SJCRH30 (cell line): ENCODE data around the genes ACOX2 and FAM3D.

- RAMPAGE, long total RNA = no peak
These were observed 51.7 kb upstream of the FLNB start for GRCh38 chr3:57956518-57956870.

GRCh38 chr3:57959644-57960639 is 48.3 kb upstream of the FLNB start:
- RAMPAGE, long total RNA = no peak

DNA sequence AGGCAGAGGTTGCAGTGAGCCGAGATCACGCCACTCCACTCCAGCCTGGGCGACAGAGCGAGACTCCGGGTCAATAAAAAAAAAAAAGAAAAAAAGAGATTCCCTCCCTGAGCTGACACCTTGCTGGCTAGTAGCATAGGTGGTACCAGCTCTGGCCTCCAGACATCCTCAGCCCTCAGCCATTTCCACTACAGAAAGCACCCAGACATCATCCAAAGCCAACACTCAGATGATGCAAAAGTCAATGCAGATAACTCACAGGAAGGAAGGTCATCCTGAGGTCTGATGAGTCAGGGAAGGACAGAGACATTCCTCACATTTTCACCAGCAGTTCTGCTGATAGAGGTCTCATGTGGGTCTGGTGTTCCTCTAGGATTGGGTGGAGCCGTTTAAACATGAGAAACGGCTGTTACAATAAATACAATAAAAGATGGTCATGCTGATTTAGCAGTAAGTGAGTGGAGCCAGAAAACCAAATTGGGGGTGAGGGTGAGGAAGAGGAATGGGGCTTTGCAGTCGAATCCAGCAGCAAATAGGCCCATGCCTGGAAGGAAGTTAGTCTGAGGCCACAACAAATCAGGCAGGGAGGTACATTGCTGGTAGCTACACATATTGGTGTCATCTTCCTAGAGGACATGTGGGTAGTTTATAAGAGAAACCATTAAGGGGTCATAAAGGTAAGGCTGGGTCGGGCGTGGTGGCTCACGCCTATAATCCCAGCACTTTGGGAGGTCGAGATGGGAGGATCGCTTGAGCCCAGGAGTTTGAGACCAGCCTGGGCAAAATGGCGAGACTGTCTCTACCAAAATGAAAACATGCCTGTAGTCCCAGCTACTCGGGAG is 33.3 kb upstream of the FLNB start:
- RAMPAGE, long total RNA = no peak

DNA sequence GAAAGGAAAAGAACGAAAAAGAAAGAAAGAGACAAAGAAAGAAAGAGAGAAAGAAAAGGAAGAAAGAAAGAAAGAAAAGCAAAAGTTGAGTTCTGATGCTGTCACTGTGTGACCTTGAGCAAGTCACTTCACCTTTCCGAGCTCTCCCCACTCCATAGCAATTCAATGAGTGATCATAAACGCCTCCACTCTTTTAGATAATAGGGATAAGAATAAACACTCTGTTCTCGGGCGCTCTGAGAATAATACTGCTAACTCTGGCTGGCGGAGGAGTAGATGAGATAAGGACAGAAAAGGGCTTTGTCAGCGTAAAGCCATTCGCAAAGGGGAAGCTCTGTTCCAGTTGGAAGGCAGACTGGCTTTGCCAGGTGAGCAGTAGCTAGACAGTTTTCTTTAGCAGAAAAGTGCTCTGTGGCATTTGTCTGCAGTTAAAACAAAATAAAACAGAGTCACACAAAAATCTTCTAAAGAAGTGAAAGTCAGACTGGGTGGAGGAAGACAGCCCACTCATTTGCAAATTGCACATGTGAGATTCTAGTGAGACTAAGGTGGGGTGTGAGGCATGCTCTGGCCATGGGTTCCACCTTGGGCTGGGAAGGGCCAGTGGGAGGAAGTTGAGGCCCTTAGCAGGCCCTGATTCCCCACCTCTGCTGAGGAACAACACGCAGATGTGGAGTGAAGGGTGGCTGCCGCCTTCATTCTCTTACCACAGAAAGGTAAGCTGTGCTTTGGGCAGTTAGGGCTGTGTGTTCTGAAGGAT is 9.5 kb upstream of the FLNB start:
- RAMPAGE, long total RNA = no peak

DNA sequence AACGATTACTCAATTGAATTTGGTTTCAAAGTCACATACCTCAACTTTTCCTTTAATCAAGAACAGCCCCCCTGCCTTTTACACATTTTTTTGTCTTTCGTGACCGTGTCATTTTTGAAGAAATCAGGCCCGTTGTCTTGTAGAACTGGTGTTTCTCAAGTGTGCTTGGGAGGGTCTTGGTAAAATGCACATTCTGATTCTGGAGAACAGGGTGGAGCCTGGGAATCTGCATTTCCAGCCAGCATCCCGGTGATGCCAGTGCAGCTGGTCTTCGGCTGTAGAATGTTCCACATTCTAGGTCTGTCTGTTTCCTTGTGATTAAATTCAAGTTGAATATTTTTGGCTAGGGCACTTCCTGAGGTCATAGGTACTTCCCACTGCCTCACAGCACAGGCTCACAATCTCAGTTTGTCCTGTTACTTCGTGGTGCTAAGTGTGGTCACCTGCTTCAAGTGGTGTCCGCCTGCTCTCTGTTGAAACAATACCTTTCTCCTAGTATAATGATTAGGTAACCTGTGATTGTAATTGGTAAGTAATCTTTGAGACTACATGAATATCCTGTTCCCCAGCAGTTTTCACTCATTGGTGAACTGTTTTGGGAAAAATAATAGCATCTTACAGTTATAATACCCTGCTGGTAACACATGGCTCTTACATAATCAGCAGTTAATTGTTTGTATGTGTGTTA is 40.1 kb downstream of the FLNB start:
- RAMPAGE, long total RNA = no peak

GRCh38 chr3:58111438-58112248 is 99.1 kb downstream of the DNASE1L3 start:
- RAMPAGE, long total RNA = no peak

DNA sequence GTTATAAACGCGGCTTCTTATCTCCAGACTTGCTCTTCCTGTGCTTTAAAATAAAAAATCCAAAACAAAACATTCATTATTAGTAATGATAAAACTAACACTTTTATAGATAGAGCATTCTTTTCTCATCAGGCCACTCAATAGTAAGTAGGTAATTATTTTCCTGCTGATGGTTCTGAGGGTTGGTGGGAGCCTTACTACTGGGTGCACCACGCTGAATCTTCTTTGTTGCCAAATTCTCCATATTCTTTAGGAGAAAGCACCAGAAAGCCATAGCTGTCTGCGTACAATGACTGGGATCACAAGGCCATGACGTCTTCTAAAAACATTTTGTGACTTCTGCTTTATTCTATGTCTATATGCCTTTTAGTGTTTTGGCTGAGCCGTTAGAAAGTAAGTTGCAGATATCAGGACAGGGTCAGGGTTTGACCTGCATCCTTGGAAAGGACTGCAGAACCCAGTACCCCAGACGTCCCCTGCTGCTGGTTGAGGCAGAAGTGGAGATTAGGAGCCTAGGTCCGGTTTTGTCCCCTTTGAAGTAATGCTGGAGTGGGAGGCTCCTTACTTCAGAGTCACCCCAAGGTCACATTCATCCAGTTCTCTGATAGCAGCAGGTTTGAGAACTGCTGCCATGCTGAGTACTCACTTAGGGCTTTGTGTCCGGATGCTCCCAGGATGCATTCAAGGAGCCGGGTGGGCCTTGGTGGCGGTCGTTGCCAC is 95.6 kb downstream of the DNASE1L3 start:
- RAMPAGE, long total RNA = no peak

GRCh38 chr3:58173220-58174048 is 37.3 kb downstream of the DNASE1L3 start:
- RAMPAGE, long total RNA = no peak

DNA sequence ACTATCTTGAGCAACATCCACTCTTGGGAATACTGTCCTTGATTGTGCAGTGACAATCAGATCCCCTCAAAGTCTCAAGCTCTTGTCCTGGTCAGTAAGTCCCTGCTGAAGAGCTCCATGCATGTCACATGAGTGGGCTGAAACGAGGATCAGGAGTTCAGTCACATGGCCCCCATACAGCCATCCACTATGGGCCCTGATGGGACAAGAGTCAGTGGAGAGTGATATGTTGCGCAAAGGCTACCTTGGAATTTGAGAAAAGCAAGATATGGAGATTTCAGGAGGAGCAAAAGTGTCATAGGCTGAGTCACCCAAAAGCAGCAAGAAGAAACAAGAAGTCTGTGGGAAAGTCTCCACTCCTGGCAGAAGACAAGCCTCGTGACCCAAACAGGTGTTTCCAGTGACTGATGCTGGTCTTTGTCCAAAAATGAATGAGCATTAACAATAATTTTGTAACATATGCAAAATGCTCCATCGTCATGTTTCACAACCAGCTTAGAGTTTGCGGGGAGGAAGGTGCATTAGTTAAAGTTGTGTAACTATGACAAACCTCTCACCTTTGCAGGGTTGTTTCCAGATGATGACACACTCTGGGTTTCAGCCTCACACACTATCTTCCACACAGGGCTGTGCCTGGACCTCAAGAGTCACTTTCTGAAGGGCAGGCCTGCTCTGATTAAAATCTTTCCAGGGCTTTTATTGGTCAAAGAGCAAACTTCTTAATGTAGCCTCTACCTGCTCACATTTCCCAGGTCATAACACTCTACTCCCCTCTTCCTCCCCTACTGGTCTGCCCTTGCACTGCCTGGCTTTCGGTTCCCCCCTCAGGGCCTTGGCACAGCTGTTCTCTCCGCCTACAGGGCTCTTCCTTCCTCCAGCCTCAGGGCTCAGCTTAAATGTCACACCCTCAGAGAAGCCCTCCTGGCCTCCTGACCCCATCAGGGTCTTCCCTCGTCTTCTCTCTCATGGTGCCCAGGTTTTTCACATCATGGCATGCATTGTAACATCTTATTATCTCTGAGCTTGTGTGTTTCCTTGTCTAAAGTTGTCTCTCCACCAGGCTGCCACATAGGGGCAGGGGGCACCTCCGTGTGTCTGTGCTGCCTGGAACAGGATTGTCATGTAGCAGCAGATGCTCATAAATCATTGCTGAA is 4.0 kb upstream of the DNASE1L3 start:
- RAMPAGE, long total RNA = no peak

GRCh38 chr3:58272253-58272655 is 33.8 kb upstream of the RPP14 start:
- RAMPAGE, long total RNA = no peak

DNA sequence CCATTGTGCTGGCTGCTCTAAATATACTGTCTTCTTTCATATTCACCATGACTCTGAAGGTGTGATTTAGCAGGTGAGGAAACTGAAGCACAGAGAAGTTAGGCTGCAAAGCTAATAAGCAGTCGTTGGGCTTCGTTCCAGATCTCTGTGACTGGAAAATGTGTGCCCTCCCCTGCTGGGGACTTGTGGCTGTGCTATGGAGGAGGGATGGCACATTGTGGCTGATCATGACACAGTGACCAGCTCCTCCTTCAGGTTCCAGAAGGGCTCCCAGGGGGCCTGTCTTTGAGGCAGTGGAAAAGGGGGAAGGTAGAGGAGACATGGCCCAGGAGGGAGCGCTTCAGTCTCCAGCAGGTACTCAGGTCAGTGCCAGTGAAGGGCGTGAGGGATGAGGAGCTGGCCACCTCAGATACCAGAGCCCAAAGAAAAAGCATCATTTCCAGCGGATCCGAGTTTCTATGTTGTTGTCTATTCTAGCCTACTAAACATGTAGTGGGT is 19.3 kb downstream of the PXK start:
- RAMPAGE, long total RNA = no peak

DNA sequence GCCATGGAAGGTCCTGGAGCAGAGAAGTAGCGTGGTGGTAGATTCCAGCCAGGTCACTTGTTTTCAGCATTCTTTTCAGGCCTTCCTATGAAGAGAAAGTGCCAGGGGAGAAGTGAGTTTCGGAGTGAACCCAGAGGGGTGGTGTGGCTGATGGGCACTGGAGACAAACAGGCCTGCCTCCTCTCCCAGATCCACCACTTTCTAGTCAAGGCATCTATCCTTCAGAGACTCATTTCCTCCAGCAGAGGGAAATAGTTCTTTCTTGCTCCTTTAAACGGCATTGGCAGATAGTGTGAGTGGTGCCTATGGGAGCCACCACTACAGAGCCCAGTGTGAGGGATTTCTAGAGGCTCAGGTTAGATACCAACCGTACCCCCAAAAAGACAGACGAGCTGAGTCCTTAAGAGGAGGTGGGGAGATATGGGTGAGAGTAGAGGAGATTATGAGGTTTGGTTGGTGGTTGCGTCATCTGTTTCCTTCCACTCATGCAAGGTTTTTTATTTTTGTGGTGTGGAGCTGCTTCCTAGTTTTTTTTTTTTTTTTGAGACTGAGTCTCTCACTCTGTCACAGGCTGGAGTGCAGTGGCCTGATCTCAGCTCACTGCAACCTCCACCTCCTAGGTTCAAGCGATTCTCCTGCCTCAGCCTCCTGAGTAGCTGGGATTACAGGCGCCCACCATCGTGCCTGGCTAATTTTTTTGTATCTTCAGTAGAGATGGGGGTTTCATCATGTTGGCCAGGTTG is 21.4 kb downstream of the PXK start:
- RAMPAGE, long total RNA = no peak

DNA sequence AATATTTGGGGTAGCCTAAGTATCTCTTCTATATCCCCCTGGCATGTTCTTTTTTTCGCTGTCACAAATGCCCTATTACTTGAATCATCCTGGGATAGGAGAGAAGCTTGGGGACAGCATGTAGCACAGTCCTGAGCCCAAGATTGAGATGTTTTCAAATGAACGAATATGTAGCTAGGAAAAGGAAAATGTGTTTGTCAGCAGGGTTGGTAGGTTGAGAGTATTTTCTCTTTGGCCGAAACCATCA is 1.0 kb downstream of the KCTD6 start:
- RAMPAGE, long total RNA = no peak

DNA sequence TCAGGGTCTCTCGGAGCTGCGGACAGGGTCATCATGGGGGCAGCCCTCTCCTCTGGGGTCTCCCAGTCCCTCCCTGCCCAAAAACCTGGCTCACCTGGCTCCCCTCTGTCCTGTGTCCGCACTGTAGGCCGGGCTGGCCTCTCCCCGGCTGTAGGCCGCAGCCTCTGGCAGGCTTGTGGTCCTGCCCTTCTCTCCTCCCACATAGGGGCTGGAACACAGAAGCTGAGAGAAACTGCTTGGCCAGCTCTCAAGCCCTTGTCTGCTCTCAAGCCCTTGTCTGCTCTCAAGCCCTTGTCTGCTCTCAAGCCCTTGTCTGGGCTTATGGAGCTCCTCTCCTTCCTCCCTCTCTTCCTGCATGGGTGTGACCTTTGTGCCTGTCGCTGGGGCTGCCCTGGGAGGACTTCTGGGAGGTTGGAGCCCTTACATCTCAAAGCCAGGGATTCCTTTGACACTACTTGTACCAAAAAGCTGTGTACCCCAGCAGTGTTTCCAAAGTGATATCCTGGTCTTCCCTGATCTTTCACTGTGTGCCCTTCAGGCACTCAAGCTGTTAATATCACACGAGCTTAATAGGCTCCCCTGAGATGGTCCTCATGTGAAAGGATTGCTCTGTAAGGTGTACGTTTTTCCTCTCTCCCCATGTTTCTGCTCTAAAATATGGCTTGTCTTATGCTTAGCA is at the start of gene ACOX2:
Gene ACOX2 (minus strand): TSS at position 166 of the 679 bp plus-strand sequence.
- RAMPAGE, long total RNA = no peak

DNA sequence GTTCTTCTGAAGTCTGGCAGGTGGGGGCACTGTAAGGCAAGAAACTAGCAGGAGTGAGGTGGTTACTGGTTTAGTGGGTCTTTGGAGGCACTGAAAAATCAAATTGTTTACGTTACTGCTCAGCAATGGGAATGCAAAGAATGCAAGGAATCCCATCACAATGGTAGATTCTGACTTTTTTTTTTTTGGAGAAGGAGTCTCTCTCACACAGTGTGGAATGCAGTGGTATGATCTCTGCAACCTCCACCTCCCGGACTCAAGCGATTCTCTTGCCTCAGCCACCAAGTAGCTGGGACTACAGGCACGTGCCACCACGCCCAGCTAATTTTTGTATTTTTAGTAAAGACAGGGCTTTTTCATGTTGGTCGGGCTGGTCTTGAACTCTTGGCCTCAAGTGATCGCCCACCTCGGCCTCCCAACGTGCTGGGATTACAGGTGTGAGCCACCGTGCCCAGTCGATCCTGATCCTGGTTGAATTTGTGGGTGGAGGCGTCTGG is 16.3 kb downstream of the FAM107A start:
- RAMPAGE, long total RNA = no peak

DNA sequence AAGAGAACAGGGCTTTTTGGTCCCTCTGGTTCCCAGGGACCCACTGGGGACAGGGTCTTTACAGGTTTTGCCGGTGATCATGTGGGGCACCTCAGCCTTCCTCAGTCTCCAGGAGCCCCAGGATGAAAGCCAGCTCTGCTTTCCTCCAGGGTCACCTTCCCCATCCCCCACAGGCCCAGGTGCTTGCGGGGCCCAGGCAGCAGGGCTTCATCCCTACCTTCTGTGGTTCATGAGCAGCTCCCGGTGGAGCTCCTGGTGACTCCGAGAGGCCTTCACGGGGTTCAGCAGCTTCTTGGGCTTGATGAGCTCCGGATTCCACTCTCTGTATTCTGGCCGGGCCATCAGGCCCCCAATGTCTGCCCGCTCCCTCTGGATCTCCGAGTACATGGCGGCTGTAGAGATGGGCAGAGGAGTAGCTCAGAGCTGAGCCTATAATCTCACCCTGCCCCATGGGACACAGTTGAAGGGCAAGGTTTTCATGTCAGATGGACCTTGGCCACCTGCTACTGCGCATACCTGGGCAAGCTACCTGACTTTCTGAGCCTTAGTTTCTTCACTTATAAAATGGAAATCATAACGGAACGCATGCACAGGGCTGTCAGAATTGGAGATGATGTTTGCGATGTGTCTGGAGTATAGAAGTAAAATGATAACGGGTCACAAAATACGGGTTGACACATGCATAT is 7.6 kb downstream of the FAM107A start:
- RAMPAGE, long total RNA = no peak

- RAMPAGE, long total RNA = no peak
These were observed 40.5 kb downstream of the FAM3D start for GRCh38 chr3:58625982-58626466.

GRCh38 chr3:58666538-58667112 is at the start of gene FAM3D:
FAM3D (minus strand) TSS chr3:58666774.
- RAMPAGE, long total RNA = no peak

GRCh38 chr3:58667113-58667671 is 618 bp upstream of the FAM3D start:
- RAMPAGE, long total RNA = no peak

DNA sequence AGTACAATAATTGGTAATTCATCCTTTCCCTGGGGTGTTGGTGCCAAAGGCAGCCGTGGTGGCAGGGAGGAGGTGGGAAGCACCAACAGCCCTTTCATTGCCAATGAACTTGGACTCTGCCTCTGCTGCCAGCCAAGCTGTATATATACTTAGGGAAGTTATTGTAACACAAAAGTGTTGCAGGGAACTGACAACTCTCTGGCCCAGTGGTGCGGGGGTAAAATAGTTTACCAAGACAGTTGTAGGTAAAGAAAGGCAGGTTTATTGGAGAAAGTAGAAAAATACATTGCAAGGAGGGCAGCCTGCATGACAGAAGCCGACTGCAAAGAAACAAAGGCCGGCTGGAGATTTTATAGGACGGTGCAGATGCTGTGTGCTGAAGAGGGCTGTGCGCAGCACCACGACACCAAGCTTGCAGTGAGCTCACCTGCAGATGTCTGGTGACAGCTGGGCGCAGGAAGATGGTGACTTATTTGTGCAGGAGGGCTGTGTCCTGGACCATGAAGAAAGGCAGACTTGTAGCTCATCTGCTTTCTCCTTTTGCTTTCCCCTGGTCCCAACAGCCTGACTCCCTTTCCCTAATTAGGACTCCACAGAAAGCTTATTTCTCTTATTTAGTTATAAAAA is 4.1 kb upstream of the FAM3D start:
- RAMPAGE, long total RNA = no peak